ENCODE measurements around the genes LRRC19, EQTN and MOB3B.

DNA sequence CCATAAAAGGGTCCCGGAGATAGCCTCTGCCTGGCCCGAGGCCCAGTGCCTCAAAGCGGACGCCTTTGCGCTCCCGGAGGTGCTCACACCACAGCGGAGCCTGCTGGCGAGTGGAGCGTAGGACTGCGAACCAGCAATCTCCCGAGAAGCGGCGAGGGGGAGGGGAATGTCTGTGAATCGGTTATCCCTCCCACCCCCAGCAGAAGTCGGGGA lies 9.2 kb downstream of the CDKN2A start:
- PRO-cap = no peak
- RAMPAGE, long total RNA, 2 experiments = no peak in any of the 2 experiments

- PRO-cap = unidirectional peak, plus-strand start at chr9:22008825
- RAMPAGE, long total RNA, 2 experiments = no peak in any of the 2 experiments
Measured at GRCh38 chr9:22008482-22009038, 545 bp downstream of the CDKN2B start.

GRCh38 chr9:22239065-22239399 lies 207.6 kb upstream of the DMRTA1 start:
- PRO-cap = no peak
- RAMPAGE, long total RNA, 2 experiments = no peak in any of the 2 experiments

DNA sequence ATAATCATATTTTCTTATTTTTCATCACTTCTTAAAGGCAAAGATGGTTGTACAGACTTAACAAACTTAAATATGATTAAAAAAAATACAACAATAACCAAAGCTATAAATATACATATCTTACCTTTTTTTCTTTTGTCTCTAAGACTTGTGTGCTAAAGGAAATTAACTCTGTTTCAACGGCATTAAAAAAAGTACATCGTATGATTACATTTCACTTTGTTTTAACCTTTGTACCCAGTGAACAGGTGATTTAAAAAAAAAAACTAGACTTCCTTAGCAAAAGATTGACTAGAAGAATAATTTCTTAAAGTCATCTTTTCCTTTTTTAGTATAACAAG lies at the start of gene LRRC19:
Gene LRRC19 (minus strand): TSS at position 205 of the 341 bp plus-strand sequence.
- PRO-cap = no peak
- RAMPAGE, long total RNA, 2 experiments = no peak in any of the 2 experiments

DNA sequence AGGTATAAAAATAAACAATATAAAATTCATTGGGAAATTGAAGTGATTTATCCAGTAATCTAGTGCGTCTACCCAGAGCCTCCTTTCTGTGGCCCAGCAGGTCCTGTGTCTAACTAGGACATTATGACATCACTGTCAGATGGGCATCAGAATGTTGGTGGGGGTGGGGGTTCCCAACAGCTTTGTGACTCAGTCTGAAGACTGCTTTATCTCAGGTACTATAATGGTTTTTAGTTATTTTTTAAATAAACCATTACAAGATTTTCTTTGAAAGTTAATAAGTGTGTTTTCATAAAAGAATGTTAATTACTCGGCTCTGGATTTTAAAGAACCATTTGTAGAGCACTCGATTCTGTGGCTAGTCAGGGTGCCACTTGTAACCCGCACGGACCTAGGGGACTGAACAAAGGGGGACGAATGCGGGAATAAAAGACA lies at the start of gene EQTN:
Gene EQTN (minus strand): TSS at position 125 of the 435 bp plus-strand sequence.
- PRO-cap = no peak
- RAMPAGE, long total RNA, 2 experiments = no peak in any of the 2 experiments

GRCh38 chr9:27528619-27528915 lies 1.0 kb downstream of the MOB3B start:
- PRO-cap = no peak
- RAMPAGE, long total RNA, 2 experiments = no peak in any of the 2 experiments

- PRO-cap = bidirectional peak, plus-strand start at chr9:27529621, minus-strand start at chr9:27529535; unidirectional peak, minus-strand start at chr9:27529777
- RAMPAGE, long total RNA, 2 experiments = no peak in any of the 2 experiments
Measured at GRCh38 chr9:27529475-27530132, at the start of gene MOB3B. MOB3B (minus strand) TSS chr9:27529814.

DNA sequence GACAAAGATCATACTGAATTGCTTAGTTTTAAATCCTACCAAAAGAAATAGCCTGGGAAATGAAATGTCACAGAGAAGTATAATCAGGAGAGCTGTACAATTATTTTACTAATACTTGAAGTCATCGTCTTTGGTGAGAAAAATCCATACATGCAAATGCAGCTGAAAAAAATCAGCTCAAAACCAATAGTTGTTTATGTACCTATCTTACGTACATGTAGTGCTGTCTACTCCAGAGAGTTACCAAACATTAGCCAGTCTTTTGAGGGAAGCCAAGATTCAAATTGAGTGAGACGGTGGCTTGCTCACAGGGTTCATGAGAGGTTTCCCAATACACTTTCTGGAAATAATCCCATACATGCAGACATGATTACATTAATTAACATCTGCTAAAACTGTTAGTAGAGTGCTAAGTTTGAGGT lies 2.3 kb downstream of the C9orf72 start:
- PRO-cap = no peak
- RAMPAGE, long total RNA, 2 experiments = no peak in any of the 2 experiments

DNA sequence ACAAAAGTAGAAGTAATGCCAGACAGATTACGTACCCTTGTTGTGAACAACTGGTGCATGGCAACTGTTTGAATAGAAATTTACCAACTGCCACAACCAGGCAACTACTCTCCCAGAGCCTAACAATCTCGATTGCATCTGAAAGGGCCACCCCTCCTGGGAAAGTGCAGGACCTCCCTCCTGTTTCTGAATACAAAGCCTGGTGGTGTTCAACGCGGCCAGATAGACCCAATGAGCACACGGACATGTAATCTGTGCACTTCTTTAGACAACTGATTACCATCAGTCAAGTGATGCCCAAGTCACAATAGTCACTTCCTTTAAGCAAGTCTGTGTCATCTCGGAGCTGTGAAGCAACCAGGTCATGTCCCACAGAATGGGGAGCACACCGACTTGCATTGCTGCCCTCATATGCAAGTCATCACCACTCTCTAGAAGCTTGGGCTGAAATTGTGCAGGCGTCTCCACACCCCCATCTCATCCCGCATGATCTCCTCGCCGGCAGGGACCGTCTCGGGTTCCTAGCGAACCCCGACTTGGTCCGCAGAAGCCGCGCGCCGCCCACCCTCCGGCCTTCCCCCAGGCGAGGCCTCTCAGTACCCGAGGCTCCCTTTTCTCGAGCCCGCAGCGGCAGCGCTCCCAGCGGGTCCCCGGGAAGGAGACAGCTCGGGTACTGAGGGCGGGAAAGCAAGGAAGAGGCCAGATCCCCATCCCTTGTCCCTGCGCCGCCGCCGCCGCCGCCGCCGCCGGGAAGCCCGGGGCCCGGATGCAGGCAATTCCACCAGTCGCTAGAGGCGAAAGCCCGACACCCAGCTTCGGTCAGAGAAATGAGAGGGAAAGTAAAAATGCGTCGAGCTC lies 566 bp downstream of the C9orf72 start:
- PRO-cap = unidirectional peak, plus-strand start at position 374 of the sequence
- RAMPAGE, long total RNA, 2 experiments = no peak in any of the 2 experiments

GRCh38 chr9:27664070-27664632 lies 90.9 kb upstream of the C9orf72 start:
- PRO-cap = no peak
- RAMPAGE, long total RNA, 2 experiments = no peak in any of the 2 experiments

DNA sequence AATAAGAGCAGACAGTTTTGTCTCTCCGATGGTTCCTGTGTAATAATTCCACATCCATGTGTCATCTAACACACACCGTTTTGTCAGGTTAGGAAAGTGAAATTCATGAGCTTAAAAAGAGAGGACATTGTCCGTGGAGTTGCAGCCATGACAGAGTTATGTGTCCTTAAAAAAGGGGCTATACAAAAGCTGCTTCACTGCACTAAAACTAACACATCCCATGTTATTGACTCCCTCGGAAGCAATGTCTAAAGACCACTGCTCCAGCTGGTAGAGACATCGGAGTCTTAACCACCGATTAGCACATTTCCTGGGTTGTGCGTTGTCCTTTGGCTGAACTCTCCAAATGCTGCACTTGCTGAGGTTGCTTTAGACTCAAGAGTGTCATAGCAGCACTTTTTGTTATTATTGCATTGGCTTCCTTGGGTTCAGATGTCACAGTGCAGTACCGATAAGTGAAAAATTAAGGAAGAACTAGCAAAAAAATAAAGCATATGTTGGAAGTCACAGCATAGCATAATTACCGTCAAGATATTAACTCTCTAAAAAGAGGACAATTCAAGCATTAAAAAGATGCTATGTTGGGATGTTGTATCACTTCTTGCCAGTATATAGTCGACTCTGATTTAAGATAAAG lies 128.4 kb upstream of the C9orf72 start:
- PRO-cap = no peak
- RAMPAGE, long total RNA, 2 experiments = no peak in any of the 2 experiments

DNA sequence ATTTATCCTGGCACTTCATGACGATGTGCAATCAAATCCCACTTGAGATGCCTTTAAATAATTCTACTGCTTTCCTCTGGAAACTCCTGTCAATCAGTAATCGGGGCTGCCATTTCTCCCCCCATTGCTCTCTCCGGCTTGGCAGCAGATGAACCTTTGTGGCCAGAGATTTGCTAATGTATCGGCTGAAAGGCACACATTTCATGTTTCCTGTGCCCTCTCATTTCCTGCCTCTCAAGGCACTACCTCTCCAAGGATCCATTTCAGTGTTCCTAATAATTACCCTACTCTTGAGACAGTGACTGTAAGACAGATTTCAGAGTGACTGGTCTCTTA lies 291.9 kb upstream of the C9orf72 start:
- PRO-cap = no peak
- RAMPAGE, long total RNA, 2 experiments = no peak in any of the 2 experiments

DNA sequence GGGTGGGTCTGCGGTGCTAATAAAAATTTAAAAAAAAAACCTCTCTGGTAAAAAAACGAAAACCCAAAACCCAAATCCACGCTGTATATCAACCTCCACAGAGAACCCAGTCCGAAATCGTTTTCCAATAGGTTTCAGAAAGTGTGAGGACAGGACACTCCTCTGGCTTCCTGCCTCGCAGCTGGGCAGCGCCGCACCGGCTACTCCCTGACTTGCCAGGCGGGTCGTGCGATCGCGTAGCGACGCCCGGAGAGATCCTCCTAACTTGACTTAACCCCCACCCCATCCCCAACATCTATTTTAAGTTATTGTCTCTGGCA lies 868 bp downstream of the LINGO2 start:
- PRO-cap = no peak
- RAMPAGE, long total RNA, 2 experiments = no peak in any of the 2 experiments

DNA sequence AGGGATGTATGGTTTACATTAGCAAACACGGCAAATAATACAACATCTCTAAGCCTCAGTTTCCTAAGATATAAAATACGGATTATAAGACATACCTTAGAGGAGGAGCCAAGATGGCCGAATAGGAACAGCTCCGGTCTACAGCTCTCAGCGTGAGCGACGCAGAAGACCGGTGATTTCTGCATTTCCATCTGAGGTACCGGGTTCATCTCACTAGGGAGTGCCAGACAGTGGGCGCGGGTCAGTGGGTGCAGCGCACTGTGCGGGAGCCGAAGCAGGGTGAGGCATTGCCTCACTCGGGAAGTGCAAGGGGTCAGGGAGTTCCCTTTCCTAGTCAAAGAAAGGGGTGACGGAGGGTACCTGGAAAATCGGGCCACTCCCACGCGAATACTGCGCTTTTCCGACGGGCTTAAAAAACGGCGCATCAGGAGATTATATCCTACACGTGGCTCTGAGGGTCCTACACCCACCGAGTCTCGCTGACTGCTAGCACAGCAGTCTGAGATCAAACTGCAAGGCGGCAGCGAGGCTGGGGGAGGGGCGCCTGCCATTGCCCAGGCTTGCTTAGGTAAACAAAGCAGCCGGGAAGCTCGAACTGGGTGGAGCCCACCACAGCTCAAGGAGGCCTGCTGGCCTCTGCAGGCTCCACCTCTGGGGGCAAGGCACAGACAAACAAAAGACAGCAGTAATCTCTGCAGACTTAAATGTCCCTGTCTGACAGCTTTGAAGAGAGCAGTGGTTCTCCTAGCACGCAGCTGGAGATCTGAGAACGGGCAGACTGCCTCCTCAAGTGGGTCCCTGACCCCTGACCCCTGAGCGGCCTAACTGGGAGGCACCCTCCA lies 237.1 kb upstream of the LINGO2 start:
- PRO-cap = no peak
- RAMPAGE, long total RNA, 2 experiments = no peak in any of the 2 experiments

GRCh38 chr9:31334697-31335393 lies 1049.6 kb upstream of the ACO1 start:
- PRO-cap = no peak
- RAMPAGE, long total RNA, 2 experiments = no peak in any of the 2 experiments

GRCh38 chr9:32404725-32405533 lies 20.5 kb downstream of the ACO1 start:
- PRO-cap = no peak
- RAMPAGE, long total RNA, 2 experiments = no peak in any of the 2 experiments

GRCh38 chr9:32457251-32457871 lies 68.6 kb downstream of the RIGI start:
- PRO-cap = no peak
- RAMPAGE, long total RNA, 2 experiments = no peak in any of the 2 experiments

GRCh38 chr9:33044683-33045192 lies 19.7 kb downstream of the DNAJA1 start:
- PRO-cap = no peak
- RAMPAGE, long total RNA, 2 experiments = no peak in any of the 2 experiments

- PRO-cap = no peak
- RAMPAGE, long total RNA, 2 experiments = no peak in any of the 2 experiments
Measured at GRCh38 chr9:33073380-33073888, 3.0 kb downstream of the SMU1 start.

DNA sequence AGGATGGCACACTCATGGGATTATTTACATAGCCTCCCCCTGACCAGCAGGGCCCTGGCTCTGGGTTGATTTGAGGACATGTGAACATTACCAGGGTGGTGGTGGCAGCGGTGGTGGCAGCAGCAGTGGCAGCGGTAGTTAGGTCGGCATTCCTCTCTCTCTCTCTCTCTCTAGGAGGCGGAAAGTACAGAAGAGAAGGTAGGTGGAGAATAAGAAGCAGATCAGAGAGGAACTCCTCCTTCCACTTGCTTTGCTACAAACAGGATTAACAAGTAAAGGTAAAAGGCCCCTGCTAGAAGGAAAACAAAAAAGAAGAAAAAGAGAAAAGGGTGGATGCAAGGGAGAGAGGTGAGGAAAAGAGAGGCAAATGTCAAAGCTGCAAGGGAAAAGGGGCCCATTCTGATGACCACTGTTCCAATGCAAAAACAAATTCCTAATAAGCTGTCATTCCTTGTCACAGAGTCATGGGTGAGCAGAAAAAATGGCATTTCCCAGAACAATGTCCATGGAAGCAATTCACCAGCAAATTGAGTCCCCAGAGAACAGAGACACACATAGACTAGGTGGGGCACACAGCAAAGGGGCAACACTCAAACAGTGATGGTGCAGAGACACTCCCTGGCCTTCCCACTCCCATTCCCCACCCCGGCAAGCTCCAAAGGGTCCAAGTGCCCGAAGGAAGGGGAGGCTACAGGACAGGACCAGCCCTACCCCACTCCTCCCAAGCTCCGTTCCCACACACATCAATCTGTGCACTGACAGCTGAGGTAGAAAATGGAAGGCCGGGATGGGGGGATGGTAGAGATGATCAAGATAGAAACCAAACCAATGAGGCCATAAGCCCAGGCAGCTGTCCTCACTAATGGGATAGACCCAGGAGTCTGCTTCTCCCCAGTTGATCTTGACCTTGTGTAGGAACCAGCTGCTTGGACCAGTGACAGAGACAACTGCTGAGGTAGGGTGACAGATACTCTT lies 38.9 kb downstream of the B4GALT1 start:
- PRO-cap = no peak
- RAMPAGE, long total RNA, 2 experiments = no peak in any of the 2 experiments

Data from body of pancreas (tissue), 2 donors.